Endothelial cell (in vitro differentiated cells): ENCODE measurements around the gene LAMC3.

GRCh38 chr9:130024449-130024975, 18.5 kb downstream of the FNBP1 start:
- PRO-cap, result no peak

DNA sequence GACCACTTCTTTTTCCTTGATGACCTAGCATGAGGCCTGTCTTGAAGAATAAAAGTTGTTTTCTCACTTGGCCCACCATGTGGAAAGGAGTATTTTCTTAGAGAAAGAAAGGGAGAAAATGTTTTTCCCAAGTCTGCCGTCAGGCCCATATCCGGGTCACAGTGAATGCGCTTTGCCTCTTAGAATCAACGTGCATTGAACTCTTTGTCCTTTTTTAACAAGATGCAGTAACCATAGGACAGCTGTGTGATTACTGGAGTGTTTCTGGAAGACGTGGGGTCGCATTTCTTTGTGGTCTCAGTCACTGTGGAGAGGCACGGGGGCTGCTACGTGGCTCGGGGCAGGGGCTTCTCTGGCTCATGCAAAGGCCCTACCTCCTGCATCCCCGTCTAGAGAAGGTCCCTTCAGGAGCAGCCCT, 39.0 kb upstream of the NCS1 start:
- PRO-cap, result no peak

GRCh38 chr9:130184960-130185957, 13.1 kb downstream of the NCS1 start:
- PRO-cap, result no peak

DNA sequence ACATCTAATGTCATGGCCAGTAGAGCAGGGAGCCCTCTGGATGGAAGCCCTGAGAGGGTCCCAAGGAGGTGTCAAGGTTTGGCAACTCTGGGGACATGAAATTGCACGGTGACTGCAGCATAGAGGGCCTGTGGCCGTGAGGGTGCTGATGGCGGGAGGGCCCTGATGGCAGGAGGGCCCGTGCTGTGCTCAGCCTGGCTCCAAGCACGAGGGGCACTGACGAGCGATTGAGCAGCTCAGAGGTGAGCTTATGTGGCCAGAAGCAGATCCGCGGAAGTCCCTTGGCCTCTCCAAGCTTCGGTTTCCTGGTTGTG, 14.4 kb downstream of the NCS1 start:
- PRO-cap, result no peak

GRCh38 chr9:130209337-130210018, 37.3 kb downstream of the NCS1 start:
- PRO-cap, result no peak

- PRO-cap, result unidirectional peak, plus-strand start at chr9:130240835
Measured at GRCh38 chr9:130240482-130241300, 24.9 kb upstream of the HMCN2 start.

DNA sequence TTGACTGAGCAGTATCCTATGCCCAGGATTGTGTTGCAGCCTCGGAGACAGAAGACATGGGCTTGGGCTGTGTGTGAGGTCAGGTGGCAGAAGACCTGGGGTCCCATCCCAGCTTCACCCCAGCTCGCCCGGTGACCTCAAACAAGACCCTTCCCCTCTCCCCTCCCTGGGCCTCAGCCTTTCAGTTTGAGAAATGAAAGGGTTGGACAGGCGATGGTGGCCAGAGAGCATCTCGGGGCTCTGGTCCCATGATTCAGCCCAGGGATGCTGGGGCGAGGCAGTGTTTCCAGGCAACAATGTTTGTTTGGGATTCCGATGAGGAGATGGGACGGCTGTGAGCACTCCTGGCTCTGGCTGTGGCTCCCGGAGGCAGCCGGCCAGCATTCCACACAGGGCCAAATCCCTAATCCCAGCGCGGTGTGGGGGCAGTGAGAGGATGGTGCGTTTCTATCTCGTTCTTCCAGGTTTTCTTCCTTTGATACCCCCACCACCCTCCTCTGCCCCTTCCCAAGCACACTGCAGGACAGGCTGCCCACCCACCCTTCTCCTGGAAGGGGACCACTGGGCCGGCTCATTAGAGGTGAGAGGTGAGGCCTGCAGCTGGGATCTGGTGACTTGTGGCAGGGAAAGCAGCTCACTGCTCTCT, 66.0 kb downstream of the HMCN2 start:
- PRO-cap, result no peak

DNA sequence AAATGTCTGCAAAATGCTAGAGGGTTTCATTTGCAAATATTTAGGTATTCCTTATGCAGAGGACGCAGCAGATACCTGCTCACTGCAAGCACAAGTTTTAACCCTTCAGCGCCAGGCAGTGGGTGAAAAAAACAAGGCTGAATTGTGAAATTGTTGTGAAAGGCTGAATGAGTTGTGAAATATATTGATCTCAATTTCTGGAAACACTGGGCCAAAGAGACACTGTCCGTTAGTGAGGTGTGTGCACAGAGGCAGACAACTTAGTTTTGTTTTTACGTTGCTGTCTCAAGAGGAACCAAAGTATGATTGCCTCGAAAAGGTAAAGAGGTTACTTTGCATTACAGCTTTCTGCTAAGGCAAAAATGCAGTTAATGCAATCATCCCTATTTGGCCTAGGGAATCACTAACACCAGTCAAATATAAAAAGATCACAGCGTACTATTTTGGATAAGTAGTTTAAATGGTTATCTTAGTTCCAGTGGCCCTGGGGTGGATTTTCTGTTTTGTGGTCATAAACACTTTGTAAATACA, 18.9 kb downstream of the FUBP3 start:
- PRO-cap, result no peak

- PRO-cap, result no peak
Measured at GRCh38 chr9:130599726-130600287, 20.4 kb downstream of the FUBP3 start.

DNA sequence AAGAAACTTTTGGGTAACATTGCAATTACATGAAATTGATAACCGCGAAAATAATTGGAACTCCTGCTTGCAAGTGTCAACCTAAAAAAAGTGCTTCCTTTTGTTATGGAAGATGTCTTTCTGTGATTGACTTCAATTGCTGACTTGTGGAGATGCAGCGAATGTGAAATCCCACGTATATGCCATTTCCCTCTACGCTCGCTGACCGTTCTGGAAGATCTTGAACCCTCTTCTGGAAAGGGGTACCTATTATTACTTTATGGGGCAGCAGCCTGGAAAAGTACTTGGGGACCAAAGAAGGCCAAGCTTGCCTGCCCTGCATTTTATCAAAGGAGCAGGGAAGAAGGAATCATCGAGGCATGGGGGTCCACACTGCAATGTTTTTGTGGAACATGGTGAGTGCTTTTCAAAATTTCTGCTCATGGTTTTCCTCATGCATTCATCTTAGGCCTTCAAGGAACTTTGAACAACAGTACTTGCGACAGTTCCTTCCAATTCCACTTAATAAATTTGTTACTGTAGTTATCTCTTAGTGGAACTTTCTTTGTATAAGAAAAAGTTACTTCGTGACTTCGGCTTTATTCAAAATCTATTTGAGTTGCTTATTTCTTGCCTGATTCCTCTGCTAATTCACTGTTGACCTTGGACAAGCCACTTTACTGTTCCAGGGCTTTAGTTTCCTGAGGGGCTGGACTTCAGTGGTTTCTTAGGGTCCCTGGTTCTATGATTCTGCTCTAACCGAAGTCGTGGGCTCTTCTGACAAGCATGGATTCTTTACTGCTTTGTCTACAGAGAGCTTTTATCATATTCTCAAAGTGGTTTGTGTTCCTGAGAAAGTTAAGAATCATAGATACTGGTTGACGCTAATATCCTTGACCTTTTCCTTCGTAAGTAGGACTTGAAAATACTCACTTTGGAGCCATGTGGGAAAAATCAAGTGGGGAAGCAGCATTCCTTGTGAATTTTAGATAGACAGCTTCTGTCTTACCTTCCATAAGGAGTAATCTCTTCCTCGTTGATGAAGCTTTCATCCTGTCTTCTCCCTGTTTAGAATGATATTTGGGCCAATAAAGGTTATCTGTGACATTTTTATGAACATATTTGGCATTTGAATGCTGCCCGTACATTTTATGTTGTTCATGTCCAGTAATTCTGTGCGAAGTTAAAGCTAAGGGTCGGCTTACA, 20.9 kb downstream of the EXOSC2 start:
- PRO-cap, result no peak

DNA sequence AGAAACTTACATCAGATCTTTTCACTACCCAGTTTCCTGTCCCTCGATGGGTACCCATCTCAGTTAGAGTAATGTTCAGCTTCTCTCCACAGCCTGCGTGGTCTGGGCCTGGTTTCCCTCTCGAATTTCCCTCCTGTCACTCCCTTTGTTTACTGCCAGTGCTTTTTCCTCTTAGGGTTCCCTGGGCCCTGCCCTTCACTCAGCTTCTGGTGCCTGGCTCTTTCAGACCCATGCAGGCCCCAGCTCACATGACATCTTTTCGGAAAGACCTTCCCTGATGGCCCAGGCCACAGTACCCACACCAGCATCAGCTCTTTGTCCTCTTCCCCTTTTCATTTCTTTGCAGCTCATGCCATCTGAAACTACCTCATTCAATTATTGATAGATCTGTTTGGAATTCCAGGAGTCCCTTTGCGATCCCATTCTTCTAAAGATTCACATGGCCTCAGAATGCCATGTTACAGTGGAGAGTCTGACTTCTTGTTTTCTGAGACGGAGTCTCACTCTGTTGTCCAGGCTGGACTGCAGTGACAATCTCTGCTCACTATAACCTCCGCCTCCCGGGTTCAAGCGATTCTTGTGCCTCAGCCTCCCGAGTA, 68.1 kb upstream of the ABL1 start:
- PRO-cap, result no peak

GRCh38 chr9:130835668-130836351, 756 bp downstream of the ABL1 start:
- PRO-cap, result unidirectional peak, minus-strand start at chr9:130836119

DNA sequence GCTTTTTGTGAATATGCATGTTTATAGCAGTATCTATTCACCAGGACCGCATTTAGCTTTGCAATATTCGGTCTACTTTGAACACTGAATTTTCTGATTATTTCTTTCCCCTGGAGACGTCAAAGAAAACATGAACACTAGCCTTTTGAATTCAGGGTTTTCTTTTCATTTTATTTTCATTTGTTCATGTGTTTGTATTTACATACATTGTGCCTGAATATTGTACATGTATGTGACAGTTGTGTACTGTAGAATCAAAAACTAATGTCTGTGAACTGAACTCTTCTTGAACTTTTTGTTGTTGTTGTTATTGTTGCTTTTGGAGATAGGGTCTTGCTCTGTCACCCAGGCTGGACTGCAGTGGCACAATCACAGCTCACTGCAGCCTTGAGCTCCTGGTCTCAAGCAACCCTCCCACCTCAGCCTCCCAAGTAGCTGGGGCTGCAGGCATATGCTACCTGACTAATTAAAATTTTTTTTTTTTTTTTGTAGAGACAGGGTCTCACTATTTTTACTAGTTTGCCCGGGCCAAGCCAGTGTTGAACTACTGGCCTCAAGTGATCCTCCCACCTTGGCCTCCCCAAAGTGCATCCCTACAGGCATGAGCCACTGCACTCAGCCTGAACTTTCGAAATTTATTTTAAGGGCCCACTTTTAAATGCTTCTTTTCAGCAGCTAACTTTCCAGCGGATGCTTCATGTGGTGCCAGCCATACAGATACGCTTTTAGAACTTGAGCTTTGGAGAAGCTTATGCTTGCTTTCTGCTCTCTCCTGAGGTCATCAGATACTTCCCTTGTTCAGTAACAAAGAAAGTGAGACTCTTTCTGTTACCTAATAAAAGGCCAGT, 3.8 kb downstream of the ABL1 start:
- PRO-cap, result no peak

- PRO-cap, result no peak
Measured at GRCh38 chr9:130870507-130871118, 26.0 kb downstream of the QRFP start.

- PRO-cap, result no peak
Measured at GRCh38 chr9:131009034-131009757, at the start of gene LAMC3. Gene LAMC3, plus strand, starts transcription at chr9:131009174.

- PRO-cap, result no peak
Measured at GRCh38 chr9:131162159-131163360, 37.2 kb downstream of the NUP214 start.

DNA sequence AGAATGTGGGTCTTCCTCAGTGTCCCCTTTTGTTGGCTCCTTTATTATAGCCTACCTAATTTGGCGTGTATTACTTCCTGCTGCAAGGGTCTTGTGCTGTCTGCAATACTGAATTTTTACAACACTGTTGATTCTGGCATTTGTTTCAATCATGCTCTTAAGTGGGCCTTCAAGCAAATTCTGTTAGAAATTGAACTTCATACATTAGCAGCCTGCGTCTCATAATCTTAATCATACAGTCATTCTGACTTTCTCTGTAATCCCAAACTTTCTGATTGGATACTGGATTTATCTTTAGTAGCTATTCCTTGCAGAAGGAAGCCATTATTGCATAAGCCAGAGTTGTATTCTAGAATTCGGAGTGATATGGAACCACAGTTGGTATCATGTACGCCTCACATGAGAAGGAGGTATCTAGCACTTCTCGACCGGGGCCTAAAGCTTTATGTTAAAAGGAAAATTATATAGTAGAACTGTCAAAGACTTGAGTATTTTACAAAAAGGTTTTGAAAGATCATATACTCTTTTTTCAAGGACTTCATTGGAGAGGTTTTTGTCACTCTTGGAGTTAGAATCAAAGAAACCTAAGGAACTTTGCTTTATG, 64.5 kb downstream of the NUP214 start:
- PRO-cap, result no peak

DNA sequence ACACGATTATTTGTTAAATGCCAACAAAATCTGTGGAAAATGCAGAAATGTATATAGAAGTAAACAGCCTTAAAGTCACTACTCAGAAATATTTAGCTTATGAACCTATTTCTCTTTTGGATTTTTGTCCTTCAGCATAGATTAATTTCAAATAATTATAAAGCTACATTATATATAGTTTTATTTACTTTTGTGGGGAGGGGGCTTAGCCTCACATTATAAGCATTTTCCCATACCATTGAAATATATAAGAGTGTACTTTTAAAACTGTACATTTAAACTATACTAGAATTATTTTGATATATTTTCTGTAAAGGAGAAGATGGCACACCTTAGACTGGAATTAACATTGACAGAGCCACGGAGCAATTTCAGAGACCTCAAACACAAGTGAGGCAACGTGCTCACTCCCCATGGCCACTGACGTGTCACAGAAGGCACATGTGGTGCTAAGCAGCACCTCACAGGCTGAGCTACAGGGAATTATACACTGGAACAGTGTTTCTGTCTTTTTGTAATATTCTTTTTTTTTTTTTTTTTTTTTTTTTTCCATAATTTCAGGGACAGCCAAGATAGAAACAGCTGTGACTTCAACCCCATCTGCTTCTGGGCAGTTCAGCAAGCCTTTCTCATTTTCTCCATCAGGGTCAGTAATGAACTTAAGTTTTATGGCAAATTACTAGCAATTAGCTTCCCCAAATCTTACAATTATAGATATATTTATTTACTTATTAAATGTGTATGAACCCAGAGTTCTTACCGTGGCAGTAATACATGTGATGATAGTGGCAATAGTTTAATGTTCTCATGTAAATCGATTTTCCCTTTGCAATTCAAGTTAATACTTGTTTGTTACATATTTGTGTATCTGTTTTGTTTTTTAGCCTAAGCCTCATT, 66.5 kb downstream of the NUP214 start:
- PRO-cap, result no peak

DNA sequence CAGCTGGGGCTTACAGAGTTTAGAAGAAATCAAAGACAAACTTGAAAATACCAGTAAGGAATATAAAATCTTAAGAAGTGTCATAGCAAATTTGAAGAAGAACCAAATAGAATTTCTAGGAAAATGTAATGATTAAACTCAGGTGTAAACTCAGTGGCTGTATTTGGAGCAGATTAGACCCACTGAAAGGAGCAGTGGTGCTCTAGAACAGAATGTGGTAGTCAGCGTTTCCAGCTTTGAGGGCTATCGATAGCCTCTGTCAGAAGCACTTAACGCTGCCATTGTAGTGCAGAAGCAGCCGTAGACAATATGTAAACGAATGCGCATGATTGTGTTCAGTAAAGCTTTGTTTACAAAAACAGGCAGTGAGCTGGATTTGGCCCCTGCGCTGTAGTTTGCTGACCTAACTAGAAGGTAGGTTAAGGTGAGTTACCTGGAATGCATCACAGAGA, 72.1 kb downstream of the FAM78A start:
- PRO-cap, result no peak

- PRO-cap, result no peak
Measured at GRCh38 chr9:131275836-131276407, 388 bp downstream of the FAM78A start.